Mammary microvascular endothelial cell (primary cell): ENCODE measurements around a stretch of chr10.

DNA sequence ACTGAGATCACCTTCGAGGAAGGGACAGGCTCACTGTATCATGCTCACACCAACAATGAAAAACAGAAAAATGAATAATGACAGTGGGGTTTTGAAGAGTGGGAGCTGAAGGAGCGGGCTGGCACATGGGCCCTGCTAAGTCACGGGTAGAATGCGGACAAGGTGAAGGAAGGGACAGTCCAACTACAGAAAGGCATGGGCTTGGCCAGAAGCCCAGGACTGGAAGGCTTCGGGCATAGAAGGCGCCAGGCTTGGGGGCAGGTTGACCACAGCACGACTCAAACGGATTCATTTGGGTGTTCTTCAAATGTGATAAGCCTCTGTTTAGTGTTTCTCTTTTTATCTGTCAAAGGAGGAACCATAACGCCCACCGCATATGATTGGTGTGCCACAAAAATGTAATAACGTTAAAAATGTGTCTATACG lies 509.5 kb downstream of the CCSER2 start:
- RAMPAGE, long total RNA, result no peak

DNA sequence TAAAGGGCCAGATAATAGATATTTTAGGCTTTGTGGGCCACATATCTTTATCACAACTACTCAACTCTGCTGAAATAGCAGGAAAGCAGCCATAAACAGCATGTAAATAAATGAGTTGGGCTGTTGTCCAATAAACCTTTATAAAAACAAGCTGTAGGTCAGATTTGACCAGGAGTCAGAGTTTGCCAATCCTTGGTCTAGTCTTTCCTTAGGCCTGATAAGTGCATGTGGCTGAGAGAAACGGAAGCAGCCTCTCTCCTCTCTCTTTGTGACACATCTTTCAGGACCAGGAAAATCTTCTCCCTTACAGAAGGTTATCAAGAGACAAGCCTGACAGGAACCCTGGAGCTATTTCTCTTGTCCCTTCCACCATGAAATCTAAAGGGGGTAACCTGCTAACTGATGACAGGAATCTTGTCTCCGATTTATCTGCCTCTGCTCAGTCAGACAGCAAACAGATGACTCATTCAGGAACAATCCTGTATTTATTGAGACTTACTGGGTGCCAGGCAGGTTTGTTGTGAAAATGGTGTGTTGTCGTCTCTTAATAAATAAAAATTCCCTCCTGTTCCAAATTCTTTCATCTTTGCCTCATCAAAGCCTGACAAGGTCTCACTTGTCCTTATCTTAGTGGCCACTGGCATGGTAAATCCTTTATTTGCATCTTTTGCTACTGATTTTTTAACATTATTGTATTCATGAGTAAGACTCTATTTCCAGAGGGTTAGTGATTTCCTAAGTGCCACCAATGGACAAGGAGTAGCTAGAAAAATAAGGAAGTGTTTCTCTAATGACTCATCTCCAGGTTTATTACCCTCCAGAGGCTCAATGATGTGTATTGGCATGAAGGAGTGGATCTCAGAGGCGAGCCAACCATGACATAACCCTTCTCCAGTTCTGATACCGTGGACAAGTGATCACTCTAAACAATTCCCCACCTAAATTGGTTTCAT lies 724.2 kb downstream of the GRID1 start:
- RAMPAGE, long total RNA, result no peak

DNA sequence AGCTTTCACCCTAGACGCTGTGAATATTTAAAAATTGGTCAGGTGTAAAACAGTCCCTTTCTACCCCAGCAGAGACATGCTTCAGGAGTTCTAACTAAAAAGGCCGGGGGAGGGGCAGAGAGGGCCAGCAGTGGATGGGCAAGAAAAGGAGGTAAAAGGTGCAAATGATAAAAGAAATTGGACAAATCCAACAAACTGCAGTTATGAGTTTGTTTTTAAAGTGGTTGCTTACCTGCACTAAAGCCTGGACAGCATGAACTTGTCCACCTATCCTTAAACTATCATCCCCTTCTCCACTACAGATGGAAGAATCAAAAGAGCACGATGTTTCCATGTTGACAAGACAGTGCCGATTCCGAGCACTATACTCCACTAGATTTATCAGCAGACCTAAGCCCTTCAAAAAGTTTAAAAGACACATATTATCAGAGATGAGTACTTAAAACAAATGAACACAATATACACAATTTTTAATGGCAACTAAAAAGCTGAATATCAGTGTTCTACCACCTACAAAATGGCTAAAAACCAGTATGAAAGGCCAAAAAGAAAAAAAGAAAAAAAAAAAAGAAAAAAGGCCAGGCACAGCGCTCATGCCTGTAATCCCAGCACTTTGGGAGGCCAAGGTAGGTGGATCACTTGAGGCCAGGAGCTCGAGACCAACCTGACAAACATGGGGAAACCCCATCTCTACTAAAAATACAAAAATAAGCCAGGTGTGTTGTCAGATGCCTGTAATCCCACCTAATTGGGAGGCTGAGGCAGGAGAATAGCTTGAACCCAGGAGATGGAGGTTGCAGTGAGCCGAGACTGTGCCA lies 69.6 kb downstream of the WAPL start:
- RAMPAGE, long total RNA, result no peak

DNA sequence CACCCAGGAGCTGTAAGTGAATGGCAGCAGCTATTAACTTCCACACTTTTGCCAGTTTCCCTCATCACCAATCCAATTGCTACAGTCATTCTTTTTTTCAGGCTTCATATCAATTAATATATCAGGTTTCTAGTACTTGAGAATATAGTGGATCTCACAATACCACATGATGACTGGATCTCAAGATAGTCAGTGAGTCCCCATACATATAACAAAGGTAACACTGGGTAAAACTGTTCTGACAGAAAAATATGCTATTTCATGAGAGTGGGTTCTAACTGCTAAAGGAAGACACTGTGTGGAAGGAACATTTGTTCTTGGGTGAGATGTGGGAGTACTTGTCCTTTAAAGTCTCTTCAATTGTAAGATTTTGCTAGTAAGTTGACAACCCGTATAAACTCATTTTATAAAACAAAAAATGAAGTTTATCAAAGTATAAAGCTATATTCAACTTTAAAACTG lies 35.6 kb downstream of the WAPL start:
- RAMPAGE, long total RNA, result no peak

- RAMPAGE, long total RNA, result no peak
Observed at GRCh38 chr10:86665855-86666955, 2.1 kb upstream of the LDB3 start.

GRCh38 chr10:86667218-86667847 lies 978 bp upstream of the LDB3 start:
- RAMPAGE, long total RNA, result no peak

DNA sequence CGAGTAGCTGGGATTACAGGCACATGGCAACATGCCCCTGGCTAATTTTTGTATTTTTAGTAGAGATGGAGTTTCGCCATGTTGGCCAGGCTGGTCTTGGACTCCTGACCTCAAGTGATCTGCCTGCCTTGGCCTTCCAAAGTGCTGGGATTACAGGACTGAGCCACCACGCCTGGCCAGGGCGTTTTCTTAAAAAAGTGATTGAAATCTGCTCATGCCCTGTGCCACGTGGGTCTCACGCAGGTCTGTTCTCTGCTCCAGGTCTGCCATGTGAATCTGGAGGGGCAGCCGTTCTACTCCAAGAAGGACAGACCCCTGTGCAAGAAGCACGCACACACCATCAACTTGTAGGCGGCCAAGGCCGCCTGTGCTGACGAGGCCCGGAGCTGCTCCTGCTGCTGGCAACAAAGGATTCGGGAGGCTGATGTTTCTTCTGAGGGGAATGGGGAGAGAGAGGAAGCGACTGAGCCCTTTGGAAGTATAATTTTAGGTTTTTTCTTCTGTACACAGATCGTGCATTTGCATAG lies 23.7 kb upstream of the BMPR1A start:
- RAMPAGE, long total RNA, result no peak

DNA sequence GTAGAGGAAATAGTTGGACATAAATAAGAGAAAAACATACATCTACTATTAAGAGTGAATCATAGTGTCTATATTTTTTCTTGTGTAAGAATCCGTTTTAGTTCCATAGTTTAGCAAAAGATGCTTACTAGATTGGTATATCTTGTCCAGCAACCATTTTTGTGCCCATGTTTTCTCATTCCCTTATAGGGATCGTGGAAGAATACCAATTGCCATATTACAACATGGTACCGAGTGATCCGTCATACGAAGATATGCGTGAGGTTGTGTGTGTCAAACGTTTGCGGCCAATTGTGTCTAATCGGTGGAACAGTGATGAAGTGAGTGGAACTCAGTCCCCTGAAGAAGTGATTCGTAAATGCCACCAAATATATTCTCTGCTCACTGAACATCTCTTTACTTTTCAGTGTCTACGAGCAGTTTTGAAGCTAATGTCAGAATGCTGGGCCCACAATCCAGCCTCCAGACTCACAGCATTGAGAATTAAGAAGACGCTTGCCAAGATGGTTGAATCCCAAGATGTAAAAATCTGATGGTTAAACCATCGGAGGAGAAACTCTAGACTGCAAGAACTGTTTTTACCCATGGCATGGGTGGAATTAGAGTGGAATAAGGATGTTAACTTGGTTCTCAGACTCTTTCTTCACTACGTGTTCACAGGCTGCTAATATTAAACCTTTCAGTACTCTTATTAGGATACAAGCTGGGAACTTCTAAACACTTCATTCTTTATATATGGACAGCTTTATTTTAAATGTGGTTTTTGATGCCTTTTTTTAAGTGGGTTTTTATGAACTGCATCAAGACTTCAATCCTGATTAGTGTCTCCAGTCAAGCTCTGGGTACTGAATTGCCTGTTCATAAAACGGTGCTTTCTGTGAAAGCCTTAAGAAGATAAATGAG lies 34.0 kb downstream of the MMRN2 start:
- RAMPAGE, long total RNA, result no peak

DNA sequence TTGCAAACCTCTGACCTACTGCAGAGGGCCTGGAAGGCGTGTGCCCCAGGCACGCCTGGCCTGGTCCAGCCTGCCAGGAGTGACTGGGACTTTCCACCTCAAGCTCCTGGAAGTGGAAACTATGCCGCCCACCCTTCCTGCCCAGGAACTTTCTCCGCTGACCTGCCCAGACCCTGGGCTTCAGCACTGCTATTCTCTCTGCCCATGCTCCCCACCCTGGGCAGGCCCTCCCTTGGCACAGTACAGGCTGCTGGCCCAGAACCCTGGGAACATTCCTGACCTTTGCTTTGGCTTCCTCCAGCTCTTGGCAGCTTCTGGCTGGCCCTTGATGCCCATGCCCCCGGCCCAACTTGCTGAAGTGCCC lies 3.7 kb downstream of the MMRN2 start:
- RAMPAGE, long total RNA, result no peak

DNA sequence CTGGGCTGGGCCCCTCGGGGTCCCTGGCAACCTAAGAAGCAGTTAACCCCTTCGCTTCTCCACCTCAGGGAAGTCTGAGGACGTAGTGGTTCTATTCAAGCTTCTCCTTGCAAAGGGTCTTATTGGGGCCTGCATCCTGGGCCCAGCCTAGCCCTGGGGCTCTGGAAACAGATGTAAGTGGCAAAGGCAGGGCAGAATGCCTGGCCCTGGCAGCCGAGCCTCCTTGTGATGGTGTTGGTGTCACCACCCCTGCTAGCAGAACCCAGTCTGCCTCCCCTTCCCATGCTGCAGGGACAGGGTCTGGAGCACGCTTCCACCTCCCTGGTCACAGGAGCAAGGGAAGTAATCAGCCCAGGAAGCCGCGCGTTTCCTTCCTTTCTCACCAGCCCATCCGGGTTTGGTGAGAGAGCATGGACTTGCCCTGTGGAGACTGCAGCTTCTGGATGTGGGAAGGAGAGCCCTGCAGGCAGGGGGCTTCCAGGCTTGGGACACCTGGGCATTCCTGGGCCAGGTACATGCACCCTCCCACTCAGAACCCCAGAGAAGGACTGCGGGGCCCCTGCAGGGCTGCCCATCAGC lies 2.0 kb downstream of the MMRN2 start:
- RAMPAGE, long total RNA, result start-site peak on the plus strand centred at position 420 of the sequence, 41 bp wide, 299 and 119 reads in 2 replicates

DNA sequence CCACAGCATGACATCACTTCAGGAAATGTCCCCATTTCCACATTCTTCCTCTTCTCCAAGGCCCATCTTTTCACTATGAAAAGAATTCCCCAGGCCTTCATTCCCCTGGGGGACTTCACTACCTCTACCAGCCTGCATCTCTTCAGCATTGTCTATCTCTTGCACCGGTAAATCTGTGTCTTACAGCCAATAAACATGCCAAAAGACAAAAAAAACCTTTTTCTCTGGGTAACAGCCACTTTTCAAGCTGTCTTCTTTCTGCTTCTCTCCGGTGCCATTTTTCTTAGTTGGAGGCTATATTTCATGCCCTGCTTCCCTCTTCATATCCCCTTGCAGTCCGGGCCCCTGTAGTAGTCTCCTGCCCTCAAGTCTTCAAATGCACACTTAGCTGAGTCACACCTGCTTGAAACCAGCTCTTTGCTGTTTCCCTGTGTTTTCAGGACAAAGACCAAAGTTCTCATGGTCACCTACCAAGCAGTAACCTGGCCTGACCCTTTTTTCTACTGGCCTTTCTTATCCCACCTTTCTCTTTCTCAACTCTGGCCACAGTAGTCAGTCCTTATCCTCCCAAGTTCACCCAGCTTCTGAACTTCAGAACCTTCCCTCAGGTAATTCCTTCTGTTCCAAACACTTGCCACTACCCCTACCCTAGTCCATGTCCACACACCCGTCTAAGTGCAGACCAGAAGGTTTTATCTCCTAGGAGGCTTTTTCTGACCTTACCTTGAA lies 28.5 kb downstream of the GLUD1 start:
- RAMPAGE, long total RNA, result no peak

DNA sequence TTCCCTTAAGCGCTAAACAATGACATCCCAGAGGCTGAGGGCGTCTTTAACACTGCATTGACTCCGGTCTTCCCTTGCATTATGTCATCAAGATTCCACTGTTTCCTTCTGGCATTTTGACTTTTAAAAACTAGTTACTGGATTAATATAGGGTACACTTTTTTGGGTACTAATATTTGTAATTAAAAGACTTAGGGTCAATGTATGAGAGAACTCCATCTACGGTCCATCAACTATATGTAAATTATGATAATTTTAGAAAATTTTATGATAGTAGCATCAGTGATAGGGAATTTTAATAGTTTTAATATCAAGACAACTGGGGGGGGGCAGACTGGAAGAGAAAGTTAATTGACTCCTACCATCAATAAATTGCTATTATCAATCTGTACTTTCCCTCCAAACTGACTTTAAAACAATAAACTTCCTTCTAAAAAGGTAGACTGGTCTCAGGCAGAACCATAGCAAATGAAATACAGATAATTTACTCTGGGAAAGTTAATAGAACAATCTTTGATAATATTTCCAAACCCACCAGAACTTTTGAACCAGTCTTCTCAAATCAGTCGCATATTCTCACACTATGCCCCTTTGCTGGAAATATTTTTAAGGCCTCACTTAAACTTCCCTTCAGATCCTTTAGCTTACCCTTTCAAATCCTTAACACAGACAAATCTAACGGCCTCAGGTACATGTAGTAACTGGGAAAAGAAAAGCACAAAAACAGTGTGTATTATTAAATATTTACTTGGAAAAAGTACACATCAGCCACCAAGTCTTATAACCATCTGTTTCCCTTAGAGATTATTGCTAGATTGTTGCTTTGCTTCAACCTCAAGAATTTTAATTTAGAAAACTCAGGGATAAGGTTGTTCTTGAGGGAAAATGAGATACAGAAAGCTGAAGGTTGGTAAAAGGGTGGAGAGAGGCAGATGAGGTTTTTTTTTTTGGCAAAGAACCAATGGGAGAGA lies 3.4 kb downstream of the GLUD1 start:
- RAMPAGE, long total RNA, result no peak

DNA sequence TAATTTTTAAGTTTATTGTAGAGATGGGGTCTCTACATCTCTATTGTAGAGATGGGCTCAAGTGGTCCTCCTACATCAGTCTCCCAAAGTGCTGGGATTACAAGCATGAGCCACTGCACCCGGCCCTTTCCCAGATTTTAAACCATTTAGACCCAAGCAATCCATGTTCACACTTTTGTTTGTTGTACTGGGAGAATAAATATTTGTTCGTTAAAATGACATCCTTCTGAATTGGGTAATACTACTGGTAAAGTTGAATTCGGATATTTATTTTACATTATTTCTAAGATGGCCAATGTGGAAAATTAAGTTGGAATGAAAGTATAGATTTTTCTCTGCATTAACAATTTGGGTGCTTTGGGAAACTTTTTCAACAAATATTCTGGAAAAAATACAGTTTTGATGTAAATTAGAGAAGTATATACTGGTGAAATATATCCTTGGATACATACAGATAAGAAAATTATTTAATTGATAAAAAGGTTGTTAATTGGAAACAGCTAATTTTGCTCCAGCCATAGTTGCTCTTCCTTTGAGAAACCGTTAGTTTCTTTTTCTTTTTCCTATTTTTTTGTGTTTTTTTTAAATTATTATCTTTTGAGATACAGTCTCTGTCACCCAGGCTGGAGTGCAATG lies 52.9 kb downstream of the MINPP1 start:
- RAMPAGE, long total RNA, result no peak

DNA sequence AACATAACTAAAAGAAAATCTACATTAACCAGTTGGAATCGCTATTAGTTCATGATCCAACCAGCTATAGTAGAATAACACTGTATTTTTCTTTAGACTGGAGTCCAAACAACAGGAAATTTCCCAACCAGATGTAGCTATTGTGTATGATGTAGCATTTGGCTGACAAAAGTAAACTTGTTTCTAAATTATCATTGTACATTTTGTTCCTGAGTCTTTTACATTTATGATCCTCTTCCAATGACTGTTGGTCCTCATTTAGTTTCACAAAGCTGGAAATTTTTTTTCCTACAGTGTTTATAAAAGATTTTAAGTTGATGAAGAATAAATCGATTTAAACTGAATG lies 62.1 kb downstream of the PAPSS2 start:
- RAMPAGE, long total RNA, result no peak

- RAMPAGE, long total RNA, result no peak
Observed at GRCh38 chr10:87805351-87805981, 12.6 kb downstream of the ATAD1 start.

DNA sequence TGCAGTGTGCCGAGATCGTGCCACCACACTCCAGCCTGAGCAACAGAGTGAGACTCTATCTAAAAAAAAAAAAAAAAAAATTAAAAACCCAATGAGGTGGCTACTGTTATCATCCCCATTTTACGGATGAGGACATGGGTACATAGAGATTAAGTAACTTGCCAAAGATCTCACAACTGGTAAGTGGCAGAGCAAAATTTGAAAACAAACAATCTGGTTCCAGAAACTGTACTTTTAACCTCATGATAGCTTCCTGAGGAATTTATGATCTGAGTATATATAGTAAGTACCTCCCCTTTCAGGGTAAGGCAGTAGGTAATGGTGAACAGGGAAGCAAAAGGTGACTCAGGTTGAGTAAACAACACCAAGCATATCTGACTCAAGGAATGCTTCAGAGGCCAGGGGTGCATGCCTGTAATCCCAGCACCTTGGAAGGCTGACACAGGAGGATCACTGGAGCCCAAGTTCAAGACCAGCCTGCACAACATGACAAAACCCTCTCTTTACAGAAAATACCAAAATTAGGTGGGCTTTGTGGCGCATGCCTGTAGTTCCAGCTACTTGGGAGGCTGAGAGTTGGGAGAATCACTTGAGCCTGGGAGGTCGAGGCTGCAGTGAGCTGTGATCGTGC lies 21.1 kb downstream of the KLLN start:
- RAMPAGE, long total RNA, result no peak

- RAMPAGE, long total RNA, result no peak
Observed at GRCh38 chr10:87868975-87869436, 5.6 kb downstream of the PTEN start.

- RAMPAGE, long total RNA, result no peak
Observed at GRCh38 chr10:87879843-87880581, 16.6 kb downstream of the PTEN start.

GRCh38 chr10:88537943-88538393 lies 45.1 kb downstream of the RNLS start:
- RAMPAGE, long total RNA, result no peak

GRCh38 chr10:88545249-88545736 lies 37.8 kb downstream of the RNLS start:
- RAMPAGE, long total RNA, result no peak